Cardiac ventricle fibroblast (primary cell): ENCODE results near the genes FAM120C, FGD1, GNL3L and MTMR8.

DNA sequence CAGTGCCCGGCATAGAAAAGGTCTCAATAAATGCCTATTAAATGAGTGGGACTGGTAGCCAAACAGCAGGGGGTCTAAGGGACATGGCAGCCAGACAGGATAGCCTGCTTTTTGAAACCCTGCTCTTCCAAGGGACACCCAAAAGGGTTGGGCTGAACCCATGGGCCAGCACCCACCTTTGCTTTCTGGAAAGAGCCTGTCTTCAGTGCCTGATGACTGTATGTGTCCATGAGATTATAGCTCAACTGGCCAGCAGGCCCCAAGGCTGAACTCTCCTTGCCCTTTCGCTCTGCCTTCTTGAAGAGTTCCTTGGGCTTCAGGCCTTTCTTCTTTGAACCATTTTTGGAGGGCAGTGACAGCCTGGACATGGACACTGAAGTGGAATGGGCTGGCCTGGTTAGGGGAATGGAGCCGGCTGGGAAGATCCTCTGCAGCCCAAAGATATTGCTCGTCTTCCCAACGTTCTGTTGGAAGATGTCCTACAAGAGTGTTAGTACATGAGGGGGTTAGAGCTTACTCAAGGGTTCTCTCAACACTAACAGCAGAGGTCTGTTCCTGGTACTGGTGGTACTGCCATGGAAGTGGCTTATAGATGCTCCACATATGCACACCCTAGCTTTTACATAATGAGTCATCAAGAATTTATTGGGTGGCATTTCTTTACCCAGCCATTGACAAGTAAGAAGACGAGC lies 50.7 kb downstream of the PHF8 start:
- RAMPAGE, long total RNA, result no peak

DNA sequence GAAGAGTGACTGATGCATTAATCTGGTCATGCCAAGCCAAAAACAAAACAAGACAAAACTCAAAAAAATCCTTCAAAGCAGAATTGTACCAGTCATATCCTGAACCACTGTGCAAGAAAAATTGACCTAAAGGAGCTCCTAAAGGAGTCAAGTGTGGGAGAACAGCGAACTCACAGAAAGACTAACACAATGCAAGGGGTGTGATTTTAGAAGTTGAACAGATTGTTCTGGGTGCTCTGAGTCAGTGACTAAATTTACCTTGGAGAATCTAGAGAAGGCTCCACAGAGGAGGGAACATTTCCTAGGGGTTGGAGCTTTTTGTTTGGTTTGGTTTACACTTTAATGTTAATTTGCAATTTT lies 48.9 kb upstream of the PHF8 start:
- RAMPAGE, long total RNA, result no peak

- RAMPAGE, long total RNA, result no peak
Observed at GRCh38 chrX:54183113-54183618, at the start of gene FAM120C. Gene FAM120C, minus strand, starts transcription at chrX:54183254.

DNA sequence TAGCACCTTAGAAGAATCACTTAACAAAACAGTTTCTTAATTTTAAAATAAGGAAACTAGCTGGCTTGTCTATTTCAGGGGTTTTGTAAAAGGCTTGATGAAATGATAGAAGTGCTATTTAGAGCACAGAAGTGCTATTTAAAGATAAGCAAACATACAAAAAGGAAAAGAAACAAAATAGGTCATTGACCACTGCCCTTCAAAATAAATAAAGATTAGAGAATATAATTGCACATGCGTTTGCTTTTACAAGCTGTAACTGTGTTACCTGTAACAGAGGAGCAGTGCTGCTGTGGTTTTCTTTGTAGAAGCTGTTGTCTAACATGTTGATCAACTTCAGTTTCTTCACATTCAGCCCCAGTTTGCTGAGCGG lies 111.2 kb upstream of the FAM120C start:
- RAMPAGE, long total RNA, result no peak

DNA sequence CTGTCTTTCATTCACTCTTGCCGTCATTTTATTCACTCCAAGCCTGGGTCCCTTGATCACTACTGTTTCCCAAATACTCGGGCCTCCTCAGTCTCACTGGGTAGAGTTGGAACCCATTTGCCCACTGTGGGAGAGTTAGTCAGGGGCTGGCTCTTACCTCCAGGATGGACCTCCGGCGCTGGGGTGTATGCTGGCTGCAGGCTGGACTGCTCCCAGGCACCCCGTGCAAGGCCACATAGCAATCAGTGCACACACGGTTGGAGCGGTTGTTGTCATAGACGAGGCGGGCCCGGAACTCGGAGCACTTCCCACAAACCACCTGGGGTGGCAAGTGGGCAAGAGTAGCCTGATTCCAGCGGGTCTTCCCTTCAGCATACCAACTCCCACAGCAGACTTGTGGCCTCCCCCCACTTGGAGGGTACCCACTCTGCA lies 8.5 kb downstream of the TSR2 start:
- RAMPAGE, long total RNA, result no peak

DNA sequence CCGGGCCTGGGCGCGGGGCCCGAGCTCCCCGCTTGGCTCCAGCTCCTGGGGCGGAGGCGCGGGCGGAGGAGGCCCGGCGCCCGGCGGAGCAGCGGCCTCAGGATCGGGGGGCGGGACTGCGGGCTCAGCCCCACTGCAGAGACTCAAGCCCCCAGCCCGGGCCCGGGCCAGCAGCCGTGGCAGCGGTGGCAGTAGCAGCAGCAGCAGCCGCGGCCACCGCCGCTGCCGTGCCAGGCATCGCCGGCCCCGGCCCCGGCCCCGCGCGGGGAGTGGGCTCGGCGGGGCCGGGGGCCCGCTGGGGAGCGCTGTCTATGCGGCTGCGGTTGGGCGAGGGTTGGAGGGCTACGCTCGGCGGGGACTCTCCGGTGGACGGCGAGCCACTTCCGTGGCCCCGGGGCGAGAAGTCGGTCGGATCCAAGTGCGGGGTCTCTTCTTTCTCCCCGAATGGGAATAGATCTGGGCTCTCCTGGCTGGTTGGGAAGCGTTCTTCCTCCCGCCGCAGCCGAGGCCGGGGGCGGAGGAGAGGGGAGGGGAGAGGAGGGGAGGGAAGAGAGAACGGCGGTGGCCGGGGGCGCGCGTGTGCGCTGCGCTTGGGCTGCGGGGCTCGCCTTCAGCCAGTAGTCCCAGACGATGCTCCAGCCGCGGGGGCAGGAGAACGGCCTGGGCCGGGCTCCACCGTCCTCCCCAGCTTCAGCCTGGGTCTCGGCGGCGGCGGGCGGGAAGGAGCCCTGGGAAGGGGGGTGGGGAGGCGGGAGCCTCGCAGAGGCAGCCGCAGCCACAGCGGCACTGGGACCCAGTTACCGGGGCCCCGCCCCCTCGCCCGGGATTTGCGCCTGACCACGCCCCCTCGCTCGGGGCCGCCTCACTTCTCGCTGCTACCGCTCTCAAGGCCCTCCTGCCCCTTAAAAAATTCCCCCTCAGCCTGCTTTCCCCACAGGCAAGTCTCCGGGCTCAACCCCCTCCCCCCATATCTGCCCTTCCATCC lies at the start of gene FGD1:
Gene FGD1, minus strand, starts transcription at position 799 of the 985 bp plus-strand sequence.
- RAMPAGE, long total RNA, result no peak

DNA sequence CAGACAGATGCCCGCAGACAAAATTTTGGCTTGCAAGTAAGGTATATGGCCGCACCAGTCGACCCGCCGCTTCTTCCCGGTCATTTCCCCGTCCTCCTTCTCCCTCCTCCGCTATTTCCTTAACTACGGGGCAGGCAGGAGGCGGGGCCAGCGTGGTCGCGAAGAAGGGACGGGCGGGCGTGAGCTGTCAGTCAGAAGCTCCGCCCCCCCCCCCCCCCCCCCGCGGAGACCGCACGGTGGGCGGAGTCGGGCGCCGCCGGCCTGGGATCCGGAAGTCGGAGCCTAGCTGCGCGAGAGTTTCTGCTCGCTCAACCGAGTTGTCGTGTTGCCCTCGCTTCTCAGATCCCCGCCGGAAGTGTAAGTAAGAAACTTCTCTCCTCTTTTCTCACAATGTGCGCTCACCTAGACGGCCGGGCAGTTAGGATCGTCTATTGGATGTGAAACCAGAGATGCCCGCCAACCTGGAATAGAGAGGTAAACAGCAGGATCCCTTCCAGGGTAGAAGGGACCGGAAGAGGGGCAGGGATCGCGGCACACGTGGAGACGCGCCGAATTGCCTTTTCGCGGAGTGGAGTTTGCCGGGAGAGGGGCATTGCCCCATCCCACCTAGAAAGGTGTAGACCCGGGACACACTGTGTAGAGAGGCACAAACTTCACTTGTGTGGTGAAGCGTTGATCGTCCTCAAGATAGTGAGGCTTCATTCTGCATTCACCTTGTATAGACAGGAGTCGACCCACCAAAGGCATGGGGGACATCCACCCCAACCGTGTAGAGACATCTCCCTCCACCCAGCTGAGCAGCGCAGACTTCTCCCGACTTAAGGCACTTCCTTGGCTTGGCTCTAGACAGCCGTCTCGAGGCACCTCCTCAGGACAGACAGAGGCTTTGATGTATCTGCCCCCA lies at the start of gene GNL3L:
Gene GNL3L, plus strand, starts transcription at position 274 of the 904 bp plus-strand sequence.
- RAMPAGE, long total RNA, result no peak

GRCh38 chrX:54640638-54641209 lies 110.7 kb downstream of the GNL3L start:
- RAMPAGE, long total RNA, result no peak

DNA sequence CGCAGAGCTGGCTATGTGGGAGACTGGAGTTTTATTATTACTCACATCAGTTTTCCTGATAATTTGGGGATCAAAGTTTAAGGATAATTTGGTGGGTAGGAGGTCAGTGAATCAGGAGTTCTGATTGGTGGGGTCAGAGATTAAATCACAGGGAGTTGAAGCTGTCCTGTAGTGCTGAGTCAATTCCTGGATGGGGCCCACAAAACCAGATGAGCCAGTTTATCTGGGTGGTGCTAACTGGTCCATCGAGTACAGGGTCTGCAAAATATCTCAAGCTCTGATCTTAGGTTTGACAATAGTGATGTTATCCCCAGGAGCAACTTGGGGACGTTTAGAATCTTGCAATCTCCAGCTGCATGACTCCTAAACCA lies 18.0 kb upstream of the PAGE5 start:
- RAMPAGE, long total RNA, result no peak

GRCh38 chrX:55720812-55721604 lies 3.5 kb downstream of the RRAGB start:
- RAMPAGE, long total RNA, result no peak

DNA sequence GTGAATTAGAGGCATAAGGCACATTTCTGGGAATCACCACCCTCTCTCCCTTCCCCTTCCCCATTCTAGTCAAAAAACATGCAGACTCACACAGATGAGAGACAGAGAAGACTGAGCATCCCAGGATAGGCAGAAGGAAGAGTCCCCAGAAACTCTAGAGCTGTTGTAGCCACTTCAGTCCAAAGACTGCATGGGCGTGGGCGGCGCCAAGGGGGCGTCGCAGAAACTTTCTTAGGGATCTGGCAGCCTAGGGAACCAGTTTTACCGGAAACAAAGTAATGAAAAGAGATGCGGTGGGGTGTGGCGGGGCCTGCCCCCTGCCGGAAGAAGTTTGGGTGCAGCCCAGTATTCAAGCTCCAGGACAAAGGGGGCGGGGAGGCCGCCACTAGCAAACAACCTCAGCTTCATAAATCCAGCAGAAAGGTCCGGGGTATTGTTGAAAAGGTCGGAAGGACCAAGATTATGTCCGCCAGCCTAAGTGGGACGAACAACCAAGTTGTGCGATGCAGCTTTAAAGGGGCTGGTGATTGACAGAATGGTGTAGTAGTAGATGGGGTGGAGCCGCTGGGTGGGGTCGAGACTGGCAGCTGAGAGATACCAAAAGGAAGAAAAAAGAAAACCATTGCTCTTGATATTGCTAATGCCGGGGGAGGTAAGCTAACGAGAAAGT lies 190.5 kb downstream of the RRAGB start:
- RAMPAGE, long total RNA, result no peak

DNA sequence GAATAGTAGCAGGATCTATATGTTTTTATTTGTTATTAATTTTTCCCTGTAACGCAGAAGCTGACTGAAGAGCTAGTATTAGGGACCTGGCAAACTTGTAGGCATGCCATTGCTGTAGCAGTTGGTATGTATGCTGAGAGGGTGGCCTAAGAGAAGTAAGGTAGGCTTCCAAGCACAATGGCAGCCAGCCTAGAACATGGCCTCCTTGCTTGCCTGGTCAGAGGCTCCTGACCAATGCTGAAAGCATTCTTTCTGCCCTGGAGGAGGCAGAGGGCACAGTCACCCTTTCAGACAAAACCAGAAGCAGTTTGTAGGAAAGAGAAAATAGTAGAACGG lies 215.0 kb upstream of the KLF8 start:
- RAMPAGE, long total RNA, result no peak

DNA sequence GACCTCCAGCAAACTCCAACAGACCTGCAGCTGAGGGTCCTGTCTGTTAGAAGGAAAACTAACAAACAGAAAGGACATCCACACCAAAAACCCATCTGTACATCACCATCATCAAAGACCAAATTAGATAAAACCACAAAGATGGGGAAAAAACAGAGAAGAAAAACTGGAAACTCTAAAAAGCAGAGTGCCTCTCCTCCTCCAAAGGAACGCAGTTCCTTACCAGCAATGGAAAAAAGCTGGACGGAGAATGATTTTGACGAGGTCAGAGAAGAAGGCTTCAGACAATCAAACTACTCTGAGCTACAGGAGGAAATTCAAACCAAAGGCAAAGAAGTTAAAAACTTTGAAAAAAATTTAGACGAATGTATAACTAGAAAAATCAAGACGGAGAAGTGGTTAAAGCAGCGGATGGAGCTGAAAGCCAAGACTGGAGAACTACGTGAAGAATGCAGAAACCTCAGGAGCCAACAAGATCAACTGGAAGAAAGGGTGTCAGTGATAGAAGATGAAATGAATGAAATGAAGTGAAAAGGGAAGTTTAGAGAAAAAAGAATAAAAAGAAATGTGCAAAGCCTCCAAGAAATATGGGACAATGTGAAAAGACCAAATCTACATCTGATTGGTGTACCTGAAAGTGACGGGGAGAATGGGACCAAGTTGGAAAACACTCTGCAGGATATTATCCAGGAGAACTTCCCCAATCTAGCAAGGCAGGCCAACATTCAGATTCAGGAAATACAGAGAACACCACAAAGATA lies 47.2 kb upstream of the KLF8 start:
- RAMPAGE, long total RNA, result no peak

DNA sequence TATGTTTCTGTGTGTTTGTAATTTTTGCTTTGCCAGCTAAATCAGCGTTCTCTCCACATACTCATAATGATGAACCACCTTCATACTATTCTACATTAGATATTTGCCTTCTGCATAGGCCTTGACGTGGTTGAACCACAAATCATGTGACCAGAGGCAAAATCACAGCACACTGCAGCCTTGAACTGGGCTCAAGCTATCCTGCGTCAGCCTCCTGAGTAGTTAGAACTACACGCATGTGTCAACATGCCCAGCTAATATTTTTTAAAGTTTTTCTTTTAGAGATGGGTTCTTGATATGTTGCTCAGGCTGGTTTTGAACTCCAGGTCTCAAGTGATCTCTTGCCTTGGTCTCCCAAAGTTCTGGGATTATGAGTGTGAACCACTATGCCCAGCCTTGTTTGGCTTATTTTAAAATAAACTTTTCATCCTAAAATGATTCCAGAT lies 9.6 kb downstream of the UBQLN2 start:
- RAMPAGE, long total RNA, result no peak

DNA sequence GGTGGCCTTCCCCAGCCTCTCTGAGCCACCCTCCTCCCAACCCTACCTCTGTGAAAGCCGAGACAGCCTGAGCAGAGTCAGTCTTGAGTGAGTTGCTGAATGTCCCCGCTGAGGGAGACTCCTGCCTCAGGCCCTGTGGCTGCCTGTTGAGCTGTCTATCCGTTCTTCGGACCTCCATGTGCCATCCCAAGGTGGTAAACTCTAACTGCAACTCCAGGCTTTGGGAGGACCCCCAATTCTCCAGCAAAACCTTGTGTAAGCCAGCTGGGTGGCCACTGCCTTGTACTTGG lies 37.7 kb downstream of the NBDY start:
- RAMPAGE, long total RNA, result no peak

GRCh38 chrX:57900894-57901492 lies 9.3 kb downstream of the ZXDA start:
- RAMPAGE, long total RNA, result no peak

DNA sequence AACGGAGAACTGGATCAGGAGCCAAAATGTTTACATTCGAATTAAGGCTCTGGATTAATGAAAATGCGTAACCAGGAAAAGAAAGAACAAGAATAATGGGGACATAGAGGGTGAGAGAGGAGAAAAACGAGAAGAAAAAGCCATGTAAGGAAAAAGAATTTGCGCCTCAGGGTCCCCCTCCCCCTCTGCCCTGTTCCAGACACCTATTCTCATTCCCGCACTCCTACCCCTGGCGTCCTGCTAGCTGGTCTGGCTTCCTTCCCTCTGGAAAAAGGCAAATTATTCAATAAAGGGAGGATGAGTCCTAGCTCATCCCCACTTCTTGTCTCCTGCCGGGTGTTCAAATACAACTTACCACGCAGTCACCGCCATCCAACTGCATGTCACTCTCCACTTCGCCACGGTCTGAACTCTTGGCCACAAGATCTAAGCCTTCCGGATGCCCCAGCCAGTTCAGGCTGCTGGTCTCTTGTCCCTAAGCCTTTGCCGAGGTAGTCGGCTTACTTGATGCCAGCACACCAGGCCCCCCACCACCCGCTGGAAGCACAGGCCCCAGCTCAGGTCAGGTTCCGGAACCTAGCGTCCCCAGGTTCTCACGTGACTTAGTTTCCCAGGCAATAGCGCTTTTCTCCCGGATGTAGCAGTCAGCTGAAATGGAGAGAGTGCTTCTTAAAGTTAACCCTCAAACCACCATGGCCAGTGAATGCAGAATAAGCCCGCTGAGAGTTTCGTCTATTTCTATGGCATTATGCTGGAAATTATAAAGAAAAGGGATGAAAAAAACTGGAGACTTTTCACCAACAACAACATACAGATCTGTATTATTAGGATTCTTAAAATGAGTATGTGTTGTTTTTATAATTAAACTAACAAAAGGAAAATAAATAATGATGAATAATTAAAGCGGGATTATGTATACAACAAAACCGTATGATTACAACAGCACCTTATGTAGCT lies 209.6 kb upstream of the SPIN4 start:
- RAMPAGE, long total RNA, result no peak

DNA sequence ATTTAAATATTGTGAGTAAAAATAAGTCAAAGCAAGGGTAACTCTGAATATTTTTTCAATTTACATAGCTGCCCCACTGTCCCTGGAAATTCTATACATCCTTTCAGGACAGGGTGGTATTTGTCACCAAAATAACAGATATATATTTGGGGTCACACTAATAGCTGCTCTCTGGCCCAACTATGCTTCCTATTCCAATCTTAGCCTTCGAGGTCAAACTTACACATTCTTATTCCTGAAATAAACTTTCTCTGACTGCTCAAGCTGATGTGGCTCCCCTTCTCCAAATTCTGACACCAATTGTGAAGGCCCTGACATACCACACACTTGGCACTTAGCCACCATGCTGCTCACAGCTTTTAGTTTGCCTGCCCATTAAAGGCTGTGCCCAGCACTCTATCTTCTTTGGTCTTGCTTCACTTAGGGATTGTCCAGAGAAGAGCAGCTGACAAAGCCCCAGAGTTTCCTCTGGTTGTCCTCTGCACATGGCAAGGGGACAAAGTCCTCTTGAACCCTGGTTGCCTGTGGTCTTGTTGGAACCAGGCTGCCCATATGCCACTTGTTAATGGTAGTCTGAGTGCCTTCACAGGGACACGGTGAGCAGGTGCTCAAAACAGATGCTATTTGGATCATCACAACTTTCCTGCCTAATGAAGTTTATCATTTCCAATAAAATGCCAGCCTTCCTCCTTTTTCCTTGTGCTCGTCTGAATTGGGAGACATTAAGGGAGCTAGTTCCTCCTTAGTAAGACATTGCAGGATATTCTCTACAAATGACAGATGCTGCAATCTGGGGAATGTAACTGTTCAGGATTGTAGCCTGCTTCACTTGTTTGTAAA lies 126.1 kb downstream of the ARHGEF9 start:
- RAMPAGE, long total RNA, result no peak

DNA sequence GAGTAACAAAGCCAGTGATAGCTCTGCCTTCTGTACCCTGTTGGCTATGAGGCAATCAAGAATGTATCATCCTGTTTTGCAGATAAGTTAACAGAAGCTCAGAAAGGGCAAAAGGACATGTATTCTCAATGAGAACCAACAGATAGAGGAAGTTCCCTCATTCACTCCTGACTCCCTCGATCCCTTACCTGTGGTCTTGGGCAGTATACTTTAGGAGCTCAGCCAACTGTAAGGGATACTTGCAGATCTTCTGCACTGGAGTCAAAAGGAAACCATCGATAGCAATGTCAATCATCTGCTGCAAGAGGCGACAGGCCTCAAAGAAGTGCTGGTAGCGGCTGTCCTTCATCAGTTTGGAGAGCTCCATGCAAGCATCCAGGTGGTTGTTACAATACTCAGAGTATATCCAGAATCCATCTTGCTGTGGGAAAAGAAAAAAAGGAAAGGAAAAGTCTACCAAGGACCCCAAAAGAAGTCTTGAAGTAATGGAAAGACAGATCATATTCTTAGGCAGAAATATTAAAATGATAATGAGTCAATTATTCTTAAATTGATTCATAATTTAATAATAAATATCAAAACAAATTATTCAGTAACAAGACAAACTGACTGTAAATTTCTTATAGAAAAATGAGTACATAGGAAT lies 106.7 kb downstream of the ARHGEF9 start:
- RAMPAGE, long total RNA, result no peak

GRCh38 chrX:64394841-64395771 lies at the start of gene MTMR8:
Gene MTMR8, minus strand, starts transcription at chrX:64395452.
- RAMPAGE, long total RNA, result no peak